Cardiac muscle cell (in vitro differentiated cells and primary cell): ENCODE results near the genes RHOXF2B and CT47A10.

- RAMPAGE, long total RNA = no peak
- RRBS = 18% methylated on average over 47 of the region's 91 CpGs
These were observed 686 bp downstream of the LONRF3 start for GRCh38 chrX:118974799-118975809.

DNA sequence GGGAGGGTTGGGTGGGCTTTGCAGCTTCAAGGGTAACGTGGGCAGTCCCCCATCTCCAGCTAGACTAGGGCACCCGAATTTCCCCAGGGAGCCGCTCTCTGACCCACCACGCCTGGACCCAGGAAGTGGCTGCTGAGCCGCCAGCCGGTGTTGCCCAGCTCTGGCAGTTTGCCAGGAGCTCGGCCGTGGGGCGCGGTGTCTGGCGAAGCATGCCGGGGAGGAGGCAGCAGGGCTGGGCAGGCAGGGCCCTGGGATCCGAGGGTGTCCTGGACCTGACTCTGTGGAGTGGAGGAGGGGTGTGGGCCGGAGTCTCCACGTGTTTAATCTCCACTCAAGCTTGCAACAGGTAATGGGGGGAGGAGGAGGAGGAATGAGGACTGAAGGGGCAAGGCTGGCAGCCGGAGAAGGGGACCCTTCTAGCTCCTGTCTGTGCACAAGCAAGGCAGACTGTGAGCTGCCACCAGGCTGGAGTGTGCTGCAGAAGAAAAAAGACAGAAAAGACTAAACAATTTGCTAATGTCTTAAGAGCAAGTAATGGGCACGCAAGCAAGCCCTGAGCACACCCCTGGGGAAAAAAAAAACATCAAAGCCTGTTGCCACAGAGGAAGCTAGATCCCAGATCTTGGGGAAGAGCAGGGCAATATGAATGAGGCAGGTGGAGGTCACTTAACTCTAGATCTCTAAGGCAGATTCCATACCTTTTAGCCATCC lies 2.3 kb downstream of the LONRF3 start:
- RAMPAGE, long total RNA = no peak
- RRBS = 18% methylated on average over 10 of the region's 17 CpGs

DNA sequence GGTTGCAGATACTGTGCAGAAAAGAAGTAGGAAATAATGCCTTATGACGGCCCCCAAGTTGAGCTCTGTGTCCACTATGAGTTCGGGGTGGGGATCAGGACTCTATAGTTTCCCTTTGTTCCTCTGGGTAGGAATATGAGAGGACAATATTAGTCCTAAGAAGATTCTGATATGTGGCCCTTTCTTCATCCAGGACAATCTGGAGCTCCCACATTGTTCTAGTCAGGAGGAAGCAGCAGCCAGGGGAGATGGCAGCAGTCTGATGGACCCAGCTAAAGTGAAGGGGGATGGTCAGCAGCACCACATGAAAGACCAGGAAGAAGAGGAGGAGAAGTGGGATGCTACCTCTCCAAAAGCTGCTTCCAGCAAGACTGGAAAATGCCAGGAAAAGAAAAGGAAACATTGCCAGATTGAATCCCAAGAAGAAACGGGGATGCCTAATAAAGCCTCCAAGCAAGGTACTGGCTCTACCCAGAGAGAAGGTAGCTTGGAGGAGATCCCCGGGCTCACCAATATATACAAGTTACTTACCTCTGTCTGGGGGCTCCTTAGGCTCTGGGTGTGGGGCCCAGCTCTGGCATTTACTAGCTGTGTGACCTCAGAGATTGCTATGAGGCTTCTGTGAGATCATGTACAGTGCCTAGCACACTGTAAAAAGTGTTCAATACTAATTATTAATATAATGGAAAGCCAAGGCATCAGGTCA lies 14.9 kb downstream of the LONRF3 start:
- RAMPAGE, long total RNA = no peak
- RRBS = no CpG with 5 or more reads among the region's 4 CpGs

DNA sequence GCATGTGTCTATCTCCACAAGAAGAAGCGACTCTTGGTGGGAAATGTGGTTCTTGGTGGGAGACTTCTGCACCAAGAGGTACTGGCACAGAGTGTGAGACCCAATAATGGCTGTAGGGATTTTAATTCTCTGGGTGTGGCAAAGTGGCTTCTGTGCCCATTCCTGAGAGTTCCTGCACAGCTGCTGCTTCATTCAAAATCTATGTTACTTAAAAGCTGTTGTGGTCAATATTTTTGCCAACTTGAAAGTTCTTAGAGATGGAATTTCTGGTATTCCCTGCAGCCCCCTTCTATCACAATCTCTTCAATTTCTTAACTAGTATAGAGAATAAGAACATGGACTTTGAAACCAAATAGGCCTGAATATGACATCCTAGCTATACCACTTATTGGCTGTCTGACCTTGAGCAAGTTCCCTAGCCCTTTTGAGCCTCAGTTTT lies 26.1 kb downstream of the KIAA1210 start:
- RAMPAGE, long total RNA = no peak
- RRBS = no CpG with 5 or more reads among the region's 1 CpG

GRCh38 chrX:119234942-119235787 lies 920 bp upstream of the PGRMC1 start:
- RAMPAGE, long total RNA = no peak
- RRBS = no CpG with 5 or more reads among the region's 18 CpGs

DNA sequence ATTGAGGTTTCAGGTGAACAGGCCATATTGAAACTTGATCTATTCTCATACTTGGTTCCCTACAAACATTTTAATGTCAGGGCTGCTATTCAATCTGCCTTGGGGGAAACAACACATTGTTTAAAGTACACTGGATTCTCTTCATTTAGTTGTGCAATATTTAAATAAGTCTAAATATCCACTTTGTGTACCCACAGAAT lies 3.1 kb downstream of the PGRMC1 start:
- RAMPAGE, long total RNA = no peak

DNA sequence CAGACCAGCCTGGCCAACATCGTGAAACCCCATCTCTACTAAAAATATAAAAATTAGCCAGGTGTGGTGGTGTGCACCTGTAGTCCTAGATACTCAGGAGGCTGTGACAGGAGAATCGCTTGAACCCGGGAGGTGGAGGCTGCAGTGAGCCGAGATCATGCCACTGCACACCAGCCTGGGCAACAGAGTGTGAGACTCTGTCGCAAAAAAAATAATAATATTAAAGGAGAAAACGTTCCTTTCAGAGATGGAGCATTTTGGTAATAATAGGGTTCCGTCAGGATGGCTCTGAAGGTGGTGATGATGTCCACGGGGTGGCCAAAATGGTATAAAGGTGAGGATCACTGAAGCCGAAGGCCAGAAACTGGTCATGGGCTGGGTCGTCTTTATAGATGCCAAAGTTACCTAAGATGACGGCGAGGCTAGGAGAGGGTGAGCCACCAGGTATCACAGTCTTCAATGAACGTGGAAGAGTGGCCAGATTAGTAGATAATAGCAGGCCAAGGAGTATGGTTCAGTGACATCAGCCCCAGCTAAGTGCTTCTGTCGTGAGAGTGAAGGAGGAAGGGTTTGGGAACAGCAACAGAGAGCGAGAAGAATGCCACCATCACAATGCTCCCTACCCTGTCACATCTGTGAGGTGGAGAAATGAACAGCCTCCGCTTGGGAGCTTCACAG lies 17.1 kb upstream of the SLC25A5 start:
- RAMPAGE, long total RNA = no peak
- RRBS = no CpG with 5 or more reads among the region's 16 CpGs

- RAMPAGE, long total RNA = no peak
- RRBS = no CpG with 5 or more reads among the region's 6 CpGs
These were observed 834 bp upstream of the SLC25A5 start for GRCh38 chrX:119467321-119467898.

DNA sequence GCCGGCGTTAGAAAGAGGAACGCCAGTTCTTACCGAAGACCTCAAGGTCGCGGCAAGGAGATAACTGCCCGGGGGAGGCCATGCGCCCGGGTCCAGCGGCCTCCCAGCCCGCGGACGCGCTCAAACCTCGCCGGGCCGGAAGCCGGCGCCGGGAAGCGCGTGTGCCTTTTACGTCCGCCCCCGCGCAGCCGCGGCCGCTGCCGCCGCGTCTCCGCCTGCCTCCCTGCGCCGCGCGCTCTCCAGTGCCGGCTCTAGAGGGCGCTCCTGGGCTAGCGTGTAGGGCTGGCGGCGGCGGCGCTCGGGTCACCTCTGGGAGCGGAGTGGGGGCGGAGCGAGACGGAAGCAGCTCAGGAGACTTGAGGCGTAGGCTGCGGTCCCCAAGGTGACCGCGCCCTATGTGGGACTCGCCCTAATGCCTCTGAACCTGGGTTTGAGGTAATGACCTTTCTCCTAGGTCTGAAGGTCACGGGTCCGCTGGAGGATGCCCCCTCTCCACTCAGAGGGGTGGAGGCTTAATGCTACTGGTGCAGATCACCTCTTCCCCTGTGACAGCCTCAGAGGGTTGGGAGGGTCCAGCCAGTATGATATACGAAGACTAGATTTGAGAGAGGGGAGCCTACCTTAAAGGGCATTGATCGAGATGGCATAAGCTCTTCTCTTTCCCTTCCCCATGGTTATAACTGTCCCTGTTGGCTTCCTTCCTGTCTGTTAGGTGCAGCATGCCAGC lies 868 bp downstream of the SLC25A5 start:
- RAMPAGE, long total RNA = start-site peak on the minus strand centred at position 122 of the sequence, 21 bp wide, 14 and 29 reads in 2 replicates
- RRBS = 11% methylated on average over 28 of the region's 58 CpGs

GRCh38 chrX:119503561-119504154 lies 35.4 kb downstream of the SLC25A5 start:
- RAMPAGE, long total RNA = no peak
- RRBS = no CpG with 5 or more reads among the region's 5 CpGs

- RAMPAGE, long total RNA = no peak
- RRBS = no CpG with 5 or more reads among the region's 6 CpGs
These were observed 46.5 kb downstream of the SEPTIN6 start for GRCh38 chrX:119646286-119647111.

DNA sequence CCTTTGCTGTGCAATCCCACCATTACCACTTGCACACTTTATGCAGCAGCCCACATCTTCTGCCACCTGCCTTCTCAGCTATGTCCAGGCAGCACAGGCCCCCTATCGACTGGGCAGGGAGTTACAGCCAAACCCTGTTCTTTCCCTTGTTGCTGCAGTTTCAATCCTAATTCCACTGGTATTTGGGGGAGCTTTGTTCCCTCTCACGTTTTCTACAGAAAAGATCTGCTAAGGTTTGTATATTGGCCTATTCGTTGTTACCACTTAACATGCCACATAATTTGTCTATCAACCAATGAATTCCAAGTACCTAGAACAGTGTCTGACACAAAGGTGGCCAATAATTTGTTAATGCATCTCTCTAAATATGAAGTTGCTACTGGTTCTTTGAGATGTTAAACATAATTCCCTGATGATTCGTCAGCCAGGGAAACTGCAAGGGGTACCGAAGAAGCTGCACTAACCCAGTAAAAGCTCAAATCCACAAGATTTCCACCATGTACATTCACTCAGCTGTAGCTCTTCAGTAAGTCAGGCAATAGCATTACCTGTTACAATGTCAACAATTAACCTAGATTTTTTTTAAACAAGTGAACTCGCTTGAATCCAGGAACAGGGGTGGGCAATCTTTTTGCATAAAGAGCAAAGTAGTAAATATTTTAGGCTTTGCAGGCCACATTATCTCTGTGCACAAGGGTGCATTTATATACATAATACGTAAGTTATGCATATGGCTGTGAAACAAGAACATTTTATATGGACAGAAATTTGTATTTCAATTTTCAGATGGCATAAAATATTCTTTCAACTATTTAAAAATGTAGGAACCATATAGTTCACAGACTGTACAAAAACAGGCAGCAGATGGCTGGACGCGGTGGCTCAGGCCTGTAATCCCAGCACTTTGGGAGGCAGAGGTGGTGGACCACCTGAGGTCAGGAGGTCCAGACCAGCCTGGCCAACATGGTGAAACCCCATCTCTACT lies 6.2 kb downstream of the RPL39 start:
- RAMPAGE, long total RNA = no peak
- RRBS = no CpG with 5 or more reads among the region's 9 CpGs

DNA sequence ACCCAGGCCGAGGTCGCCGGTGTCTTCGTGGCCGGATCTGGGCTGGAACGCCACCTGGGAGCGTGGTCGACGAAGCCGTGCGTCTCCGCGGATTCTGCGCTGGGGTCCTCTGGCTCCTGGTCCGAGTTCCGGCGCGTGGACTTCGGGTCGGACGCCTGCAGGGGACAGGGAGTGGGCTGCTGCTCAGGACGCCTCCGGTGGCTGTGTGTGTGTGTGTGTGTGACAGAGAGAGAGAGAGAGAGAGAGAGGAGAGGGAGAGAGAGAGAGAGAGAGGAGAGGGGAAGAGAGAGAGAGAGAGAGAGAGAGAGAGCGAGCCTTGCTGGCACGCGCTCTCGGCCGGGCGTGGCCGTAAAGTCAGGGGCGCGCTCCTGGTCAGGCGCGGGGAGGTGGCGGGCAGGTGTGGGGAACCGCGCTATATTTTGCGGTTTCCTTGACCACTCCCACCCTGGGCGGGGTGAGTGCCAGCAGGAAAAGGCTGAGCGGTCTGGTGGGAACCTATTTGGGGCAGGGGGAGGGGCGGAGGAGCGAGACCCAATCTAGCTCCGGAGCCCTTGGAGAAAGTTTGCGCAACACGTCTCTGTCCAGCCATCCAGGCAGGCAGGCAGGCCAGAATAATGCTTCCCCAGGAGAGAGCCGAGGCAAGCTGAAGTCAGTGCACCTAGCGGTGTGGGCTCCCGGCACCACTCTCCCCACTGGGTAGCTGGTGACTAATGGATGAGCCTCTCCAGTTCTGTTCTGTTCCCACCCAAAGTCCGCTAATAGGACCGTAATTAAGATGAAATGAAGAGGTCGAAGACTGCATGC lies 61.9 kb downstream of the RHOXF2B start:
- RAMPAGE, long total RNA = no peak
- RRBS = 14% methylated on average over 14 of the region's 51 CpGs

DNA sequence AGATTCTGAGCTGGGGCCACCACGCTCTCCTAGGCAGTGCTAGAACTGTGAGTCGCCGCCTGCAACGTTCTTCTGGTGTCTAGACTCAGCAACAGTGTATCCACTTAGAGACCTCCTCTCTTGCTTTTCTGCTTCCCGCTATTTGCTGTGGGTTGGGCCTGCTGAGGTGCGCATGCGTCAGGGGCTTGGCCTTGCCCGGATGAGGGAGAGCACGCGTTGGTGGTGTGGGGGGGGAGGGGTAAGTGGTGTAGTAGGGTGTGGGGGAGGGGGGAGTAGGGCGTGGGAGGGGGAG lies at the start of gene RHOXF2B:
Gene RHOXF2B, minus strand, starts transcription at position 102 of the 292 bp plus-strand sequence.
- RAMPAGE, long total RNA = no peak
- RRBS = no CpG with 5 or more reads among the region's 11 CpGs

- RAMPAGE, long total RNA = no peak
- RRBS = no CpG with 5 or more reads among the region's 8 CpGs
These were observed 2.7 kb downstream of the LAMP2 start for GRCh38 chrX:120466325-120466937.

- RAMPAGE, long total RNA = no peak
- RRBS = 17% methylated on average over 10 of the region's 40 CpGs
These were observed 16.9 kb upstream of the LAMP2 start for GRCh38 chrX:120485545-120486750.

DNA sequence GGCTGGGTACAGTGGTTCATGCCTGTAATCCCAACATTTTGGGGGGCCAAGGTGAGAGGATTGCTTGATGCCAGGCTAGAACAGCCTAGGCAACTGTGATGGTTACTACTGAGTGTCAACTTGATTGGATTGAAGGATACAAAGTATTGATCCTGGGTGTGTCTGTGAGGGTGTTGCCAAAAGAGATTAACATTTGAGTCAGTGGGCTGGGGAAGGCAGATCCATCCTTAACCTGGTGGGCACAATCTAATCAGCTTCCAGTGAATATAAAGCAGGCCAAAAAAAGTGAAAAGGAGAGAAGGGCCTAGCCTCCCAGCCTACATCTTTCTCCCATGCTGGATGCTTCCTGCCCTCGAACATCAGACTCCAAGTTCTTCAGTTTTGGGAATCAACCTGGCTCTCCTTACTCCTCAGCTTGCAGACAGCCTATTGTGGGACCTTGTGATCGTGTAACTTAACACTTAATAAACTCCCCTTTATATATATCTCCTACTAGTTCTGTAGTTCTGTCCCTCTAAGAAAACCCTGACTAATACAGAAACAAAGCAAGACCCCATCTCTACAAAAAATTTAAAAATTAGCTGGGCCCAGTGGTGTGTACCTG lies 13.1 kb downstream of the CUL4B start:
- RAMPAGE, long total RNA = no peak
- RRBS = no CpG with 5 or more reads among the region's 2 CpGs

DNA sequence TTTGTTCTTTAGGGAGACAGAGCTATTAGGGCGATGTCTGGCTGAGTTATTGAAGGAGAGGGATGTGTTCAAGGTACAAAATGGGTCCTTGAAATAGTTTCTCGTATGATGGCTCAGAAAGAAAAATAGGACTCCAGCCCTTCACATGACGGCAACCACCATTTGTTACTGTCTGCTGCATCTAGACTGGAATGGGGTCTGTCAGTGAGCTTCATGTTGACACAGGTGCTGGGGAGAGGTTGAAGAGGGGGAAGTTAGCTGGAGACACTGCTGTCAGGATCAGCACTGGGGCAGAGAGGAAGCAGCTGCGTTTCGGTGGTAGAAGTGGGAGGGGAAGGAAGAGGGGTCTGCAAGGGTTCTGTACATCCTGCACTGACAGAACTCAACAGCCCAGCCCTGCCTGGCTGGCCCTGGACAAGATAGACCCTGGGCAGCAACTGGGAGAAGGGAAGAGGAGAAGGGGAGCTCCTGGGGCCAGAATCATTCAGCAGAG lies 119.3 kb upstream of the C1GALT1C1 start:
- RAMPAGE, long total RNA = no peak
- RRBS = no CpG with 5 or more reads among the region's 5 CpGs

DNA sequence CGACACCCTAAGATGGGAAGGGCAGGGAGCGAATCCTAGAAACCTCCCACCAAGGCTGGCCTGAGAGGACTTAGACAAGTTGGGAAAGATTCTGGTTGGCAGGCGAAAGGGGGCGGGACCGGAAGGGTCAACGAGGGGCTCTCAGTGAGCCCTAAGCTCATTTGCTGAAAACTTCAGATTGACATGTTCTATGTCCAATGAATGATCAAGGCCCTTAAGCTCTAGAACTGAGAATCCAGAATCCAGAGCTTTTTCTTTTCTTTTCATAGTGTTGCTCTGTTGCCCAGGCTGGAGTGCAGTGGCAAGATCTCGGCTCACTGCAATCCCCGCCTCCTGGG lies at the start of gene CT47A10:
Gene CT47A10, minus strand, starts transcription at position 100 of the 338 bp plus-strand sequence.
- RAMPAGE, long total RNA = no peak
- RRBS = no CpG with 5 or more reads among the region's 8 CpGs

DNA sequence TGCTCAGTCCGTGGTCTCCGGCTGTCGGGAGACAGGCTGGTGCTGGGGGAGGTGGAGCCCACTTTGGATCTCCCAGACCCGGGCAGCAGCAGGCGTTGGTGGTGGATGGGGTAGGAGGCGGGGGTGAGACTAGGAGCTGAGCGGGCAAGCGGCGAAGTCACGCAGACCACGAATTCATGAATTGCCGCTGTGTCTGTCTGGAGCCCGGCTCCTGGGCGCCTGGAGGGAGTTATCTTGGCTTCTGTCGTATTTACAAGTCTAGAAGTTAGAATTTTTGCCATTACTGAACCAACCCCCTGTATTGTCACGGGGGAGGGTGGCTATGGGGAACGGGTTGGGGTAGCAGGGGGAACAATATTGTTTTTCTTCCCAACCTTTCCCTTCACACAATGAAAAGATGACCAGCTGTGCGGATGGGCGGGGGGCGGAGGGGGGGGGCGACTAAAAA lies 1.0 kb downstream of the GRIA3 start:
- RAMPAGE, long total RNA = no peak
- RRBS = 23% methylated on average over 3 of the region's 21 CpGs